ENCODE measurements around a stretch of chr19.

DNA sequence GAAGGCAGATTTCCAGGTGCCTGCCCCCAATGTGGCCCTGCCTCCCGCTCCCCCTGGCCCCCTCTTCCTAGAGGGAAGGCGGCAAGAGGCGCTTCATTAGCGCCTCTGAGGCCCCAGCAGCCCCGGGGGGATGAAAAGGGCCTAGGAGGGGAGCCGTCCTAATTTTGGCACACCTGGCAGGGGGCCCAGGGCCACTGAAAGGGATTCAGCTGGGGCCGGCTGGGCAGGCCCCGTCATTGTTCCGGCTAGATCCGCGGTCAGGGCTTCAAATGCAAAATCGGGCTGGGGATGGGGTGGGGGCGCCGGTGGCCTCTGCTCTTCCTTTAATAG lies 41.5 kb upstream of the ADGRL1 start:
- PRO-cap = no peak
- RRBS = 8% methylated on average over 6 of the region's 14 CpGs

DNA sequence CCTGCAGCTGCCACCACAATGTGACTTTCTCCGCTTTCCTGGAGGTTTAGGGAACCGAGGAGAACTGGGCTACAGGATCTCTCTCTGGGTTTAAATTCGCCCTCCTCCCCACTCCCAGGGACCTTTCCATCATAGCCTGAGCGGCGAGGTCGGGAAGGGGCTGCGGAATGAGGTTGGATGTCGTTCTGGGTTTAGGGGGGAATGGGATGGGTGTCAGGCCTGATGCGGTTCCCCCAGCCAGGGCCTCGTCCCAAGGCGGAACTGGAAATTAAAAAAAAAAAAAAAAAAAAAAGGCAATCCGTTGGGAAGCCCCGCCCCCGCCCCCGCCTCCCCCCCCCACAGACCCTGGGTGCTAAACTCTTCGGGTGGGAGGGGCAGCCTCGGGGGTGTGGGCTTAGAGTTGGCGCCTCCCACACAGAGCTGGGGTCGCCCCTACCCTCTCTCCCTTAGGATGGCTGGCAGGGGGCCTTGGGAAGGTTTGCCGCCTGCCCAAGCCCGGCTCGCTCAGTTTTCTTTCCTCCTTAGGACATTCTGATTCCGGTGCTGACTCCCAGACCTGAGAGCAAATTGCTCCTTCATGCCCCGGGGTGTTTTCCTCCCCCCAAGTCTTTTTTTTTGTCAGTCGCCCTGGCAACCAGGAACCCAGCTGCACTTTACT lies 87.5 kb upstream of the ADGRL1 start:
- PRO-cap = unidirectional peak, minus-strand start at position 244 of the sequence
- RRBS = no CpG with 5 or more reads among the region's 25 CpGs

DNA sequence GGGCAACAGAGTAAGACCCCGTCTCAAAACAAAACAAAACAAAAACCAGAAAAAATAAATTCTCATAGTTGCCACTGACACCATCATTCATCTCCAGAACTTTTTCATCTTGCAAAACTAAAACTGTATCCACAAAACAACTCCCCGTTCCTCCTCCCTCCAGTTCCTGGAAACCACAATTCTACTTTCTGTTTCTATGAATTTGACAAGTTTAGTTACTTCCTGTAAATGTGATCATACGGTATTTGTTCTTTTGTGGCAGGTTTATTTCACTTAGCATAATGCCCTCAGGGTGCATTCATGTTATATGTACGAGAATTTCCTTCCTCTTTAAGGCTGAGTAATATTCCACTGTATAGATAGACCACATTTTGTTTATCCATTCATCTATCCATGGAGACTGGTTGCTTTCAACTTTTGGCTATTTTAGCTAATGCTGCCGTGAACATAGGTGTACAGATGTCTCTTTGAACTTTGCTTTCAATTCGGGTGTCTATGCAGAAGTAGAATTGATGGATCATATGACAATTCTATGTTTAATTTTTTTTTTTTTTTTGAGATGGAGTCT lies 13.1 kb upstream of the ADGRE5 start:
- PRO-cap = no peak
- RRBS = no CpG with 5 or more reads among the region's 6 CpGs

- PRO-cap = no peak
- RRBS = no CpG with 5 or more reads among the region's 8 CpGs
These were observed 8.8 kb upstream of the ADGRE5 start for GRCh38 chr19:14372369-14372865.

- PRO-cap = no peak
- RRBS = 85% methylated on average over 12 of the region's 37 CpGs
These were observed 3.6 kb downstream of the PTGER1 start for GRCh38 chr19:14471469-14472032.

- PRO-cap = bidirectional peak, plus-strand start at chr19:14472310, minus-strand start at chr19:14472286
- RRBS = 3% methylated on average over 16 of the region's 82 CpGs
These were observed 2.8 kb downstream of the PTGER1 start for GRCh38 chr19:14472033-14473102.

GRCh38 chr19:14519746-14520372 lies 1.7 kb upstream of the DNAJB1 start:
- PRO-cap = no peak
- RRBS = no CpG with 5 or more reads among the region's 5 CpGs

DNA sequence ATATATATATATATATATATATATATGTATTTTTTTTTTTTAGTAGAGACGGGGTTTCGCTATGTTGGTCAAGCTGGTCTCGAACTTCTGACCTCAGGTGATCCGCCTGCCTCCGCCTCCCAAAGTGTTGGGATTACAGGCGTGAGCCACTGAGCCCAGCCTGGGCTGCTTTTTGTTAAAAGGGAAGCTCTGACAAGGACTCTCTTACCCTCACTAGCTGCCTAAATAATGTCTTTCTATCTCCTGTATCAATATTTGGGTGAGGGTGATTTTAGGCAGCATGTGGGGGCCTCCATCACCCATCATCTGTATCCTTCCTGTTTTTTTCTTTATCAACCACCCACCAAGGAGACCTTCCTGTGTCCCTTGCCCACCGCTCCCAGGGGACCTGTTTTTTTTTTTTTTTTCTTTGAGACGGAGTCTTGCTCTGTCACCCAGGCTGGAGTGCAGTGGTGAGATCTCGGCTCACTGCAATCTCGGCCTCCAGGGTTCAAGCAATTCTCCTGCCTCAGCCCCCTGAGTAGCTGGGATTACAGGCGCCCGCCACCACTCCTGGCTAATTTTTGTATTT lies 5.3 kb upstream of the NDUFB7 start:
- PRO-cap = no peak
- RRBS = no CpG with 5 or more reads among the region's 12 CpGs

GRCh38 chr19:14676034-14676441 lies 1.4 kb upstream of the ADGRE3 start:
- PRO-cap = no peak
- RRBS = no CpG with 5 or more reads among the region's 10 CpGs

GRCh38 chr19:15011058-15011570 lies 588 bp downstream of the CCDC105 start:
- PRO-cap = no peak
- RRBS = 16% methylated on average over 1 of the region's 48 CpGs

DNA sequence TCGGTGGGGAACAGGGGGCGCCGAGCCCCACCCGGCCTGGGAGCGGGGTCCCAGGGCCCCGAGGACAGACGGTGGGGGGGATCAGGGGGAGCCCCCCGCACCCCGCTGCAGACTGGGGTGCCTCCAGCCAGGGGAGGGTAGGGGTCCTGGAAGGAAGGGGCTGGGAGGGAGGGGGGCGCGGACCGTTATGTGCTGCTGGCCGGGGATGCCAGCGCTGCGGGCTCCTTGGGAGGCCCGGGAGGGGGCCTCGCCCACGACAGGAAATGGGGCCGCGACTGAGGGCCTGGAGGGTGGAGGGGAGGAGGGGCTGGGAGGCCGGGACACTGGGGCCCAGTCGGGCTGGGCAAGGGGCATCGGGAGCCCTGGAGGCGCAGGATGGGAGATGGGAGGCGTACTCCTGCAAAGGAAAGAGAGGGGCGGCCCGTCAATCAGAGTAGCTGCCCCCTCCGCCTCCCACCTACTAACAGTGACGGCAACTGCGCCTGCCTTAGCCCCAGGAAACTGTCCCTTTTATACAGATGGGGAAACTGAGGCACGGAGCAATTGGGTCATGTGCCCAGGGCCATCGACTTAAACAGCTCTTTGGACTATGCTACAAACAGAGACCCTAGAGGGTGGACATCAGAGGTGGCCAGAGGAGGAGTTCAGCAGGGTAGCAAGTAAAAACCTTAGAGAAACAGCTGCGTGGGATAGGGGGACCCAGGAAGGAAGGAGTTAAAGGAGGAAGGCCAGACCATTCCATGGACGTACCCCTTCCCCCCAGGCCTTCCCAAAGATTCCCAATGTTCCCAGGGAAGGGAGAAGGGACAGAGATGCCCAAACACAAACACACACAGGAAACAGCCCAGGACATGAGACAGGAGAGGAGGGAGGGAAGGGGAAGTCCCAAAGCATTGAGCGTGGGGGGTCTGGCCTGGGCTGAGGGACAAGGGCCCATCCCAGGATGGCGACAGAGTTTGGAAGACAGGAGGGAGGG lies 620 bp downstream of the SYDE1 start:
- PRO-cap = no peak
- RRBS = 3% methylated on average over 9 of the region's 36 CpGs

- PRO-cap = no peak
- RRBS = 97% methylated on average over 5 of the region's 25 CpGs
These were observed 5.0 kb upstream of the EPHX3 start for GRCh38 chr19:15236932-15237871.

- PRO-cap = no peak
- RRBS = 95% methylated on average over 3 of the region's 23 CpGs
These were observed 11.8 kb upstream of the EPHX3 start for GRCh38 chr19:15243910-15244624.

DNA sequence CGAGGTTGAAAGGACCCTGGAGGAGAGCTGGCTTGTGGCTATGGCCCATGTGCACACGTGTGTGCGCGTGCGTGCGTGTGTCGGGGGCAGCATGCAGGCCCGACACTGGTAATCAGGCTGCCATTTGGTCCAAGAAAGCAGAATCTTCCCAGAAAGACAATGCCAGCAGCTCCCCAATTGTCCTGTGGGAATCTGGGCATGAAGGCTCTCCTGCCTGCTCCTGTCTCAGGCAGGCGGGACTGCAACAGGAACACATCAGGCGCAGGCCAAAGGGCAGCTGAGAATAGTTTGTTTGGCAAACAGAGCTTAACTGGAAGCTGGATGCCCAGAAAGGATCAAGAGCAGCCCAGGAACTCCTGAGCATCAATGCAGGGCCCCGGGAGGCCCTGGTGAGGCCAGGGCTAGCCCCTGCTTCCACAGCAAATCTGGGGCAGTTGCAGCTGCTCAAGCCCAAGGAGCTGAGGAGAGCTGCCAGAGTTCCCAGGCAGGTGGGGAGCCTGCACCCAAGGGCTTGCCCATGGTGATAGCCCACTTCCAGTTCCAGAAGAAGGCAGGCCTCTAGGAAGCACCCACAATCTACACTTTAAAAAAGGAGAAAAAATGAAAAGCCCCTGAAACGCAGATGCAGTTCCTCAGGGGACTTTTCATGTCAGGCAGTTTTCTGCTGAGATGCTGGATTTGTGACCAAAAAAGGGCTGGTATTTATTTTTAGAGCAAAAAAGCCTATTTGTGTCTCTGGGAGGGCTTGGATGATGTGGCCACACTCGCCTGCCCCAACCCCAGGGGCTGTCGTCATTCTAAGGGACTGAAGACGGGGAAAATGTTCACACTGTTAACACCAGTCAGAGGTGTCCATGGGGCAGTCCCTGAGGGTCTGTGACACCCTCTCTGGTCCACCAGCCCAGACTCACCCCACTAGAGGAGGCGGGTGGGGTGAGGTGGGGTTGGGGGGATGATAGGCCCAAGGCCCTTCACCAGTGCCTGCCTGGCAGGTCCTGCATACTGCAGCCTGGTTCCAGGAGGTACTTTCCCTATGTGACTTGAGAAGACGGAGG lies 15.6 kb upstream of the EPHX3 start:
- PRO-cap = bidirectional peak, plus-strand start at position 845 of the sequence, minus-strand start at position 547 of the sequence
- RRBS = no CpG with 5 or more reads among the region's 17 CpGs

- PRO-cap = no peak
- RRBS = 93% methylated on average over 4 of the region's 21 CpGs
These were observed 24.8 kb upstream of the EPHX3 start for GRCh38 chr19:15256943-15257452.

DNA sequence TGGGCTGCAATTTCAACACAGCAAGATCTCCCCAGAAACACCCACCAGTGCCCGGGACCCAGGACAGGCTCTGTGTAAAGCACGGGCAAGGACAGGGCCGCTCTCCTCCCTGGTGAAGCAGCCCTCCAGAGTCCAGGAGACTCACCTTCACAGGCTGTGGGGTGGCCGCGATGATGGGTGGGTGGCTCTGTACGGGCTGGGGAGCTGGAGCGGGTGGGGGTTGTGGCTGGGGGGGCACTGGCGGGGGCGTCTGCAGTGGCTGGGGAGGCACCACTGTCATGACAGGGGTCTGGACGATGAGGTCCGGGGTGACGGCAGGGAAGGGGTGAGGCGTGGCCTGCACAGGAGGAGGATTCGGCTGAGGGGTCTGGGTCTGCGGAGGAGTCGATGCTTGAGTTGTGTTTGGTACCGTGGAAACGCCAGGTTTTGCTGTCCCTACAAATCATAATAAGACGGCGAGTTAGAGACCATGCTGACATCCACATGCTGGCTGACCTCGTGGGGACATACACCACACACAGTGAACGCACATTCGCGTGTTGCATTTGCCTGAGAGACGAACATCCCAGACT lies 33.0 kb upstream of the EPHX3 start:
- PRO-cap = no peak
- RRBS = no CpG with 5 or more reads among the region's 25 CpGs

- PRO-cap = no peak
- RRBS = no CpG with 5 or more reads among the region's 3 CpGs
These were observed 12.1 kb upstream of the AKAP8L start for GRCh38 chr19:15430978-15431249.

- PRO-cap = no peak
- RRBS = 4% methylated on average over 5 of the region's 21 CpGs
These were observed 11.5 kb upstream of the CYP4F3 start for GRCh38 chr19:15629204-15629622.

GRCh38 chr19:15644383-15644857 lies 3.7 kb downstream of the CYP4F3 start:
- PRO-cap = no peak
- RRBS = no CpG with 5 or more reads among the region's 2 CpGs

DNA sequence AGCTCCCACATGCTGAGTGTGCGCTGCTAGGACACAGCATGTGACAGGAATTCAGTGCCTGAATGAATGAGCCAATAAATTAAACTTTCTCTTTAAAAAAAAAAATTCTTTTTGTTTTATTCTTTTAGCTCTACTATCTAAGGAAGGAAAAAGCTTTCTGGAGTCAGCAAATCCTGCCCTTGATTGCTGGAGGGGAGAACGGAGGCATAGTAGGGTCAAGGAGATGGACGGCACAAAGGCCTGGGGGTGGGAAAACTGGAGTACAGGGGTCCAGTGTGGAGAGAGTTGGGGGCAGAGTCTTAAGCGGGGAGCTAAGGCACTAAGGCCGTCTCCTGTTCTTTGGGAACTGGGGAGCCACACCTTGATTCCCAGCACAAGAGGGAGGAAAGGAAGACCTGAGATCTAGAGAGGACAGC lies 10.1 kb upstream of the TPM4 start:
- PRO-cap = no peak
- RRBS = no CpG with 5 or more reads among the region's 5 CpGs